ENCODE results near the gene ATP13A5.

GRCh38 chr3:190547133-190547529 is 33.2 kb downstream of the IL1RAP start:
- PRO-cap = no peak
- RAMPAGE, long total RNA, 4 experiments = no peak in any of the 4 experiments

GRCh38 chr3:190696418-190697183 is 165.9 kb downstream of the GMNC start:
- PRO-cap = no peak
- RAMPAGE, long total RNA, 4 experiments = no peak in any of the 4 experiments

- PRO-cap = no peak
- RAMPAGE, long total RNA, 4 experiments = no peak in any of the 4 experiments
These were observed 61.6 kb upstream of the UTS2B start for GRCh38 chr3:191391774-191392438.

- PRO-cap = no peak
- RAMPAGE, long total RNA, 4 experiments = no peak in any of the 4 experiments
These were observed 63.4 kb upstream of the UTS2B start for GRCh38 chr3:191393568-191394373.

- PRO-cap = no peak
- RAMPAGE, long total RNA, 4 experiments = no peak in any of the 4 experiments
These were observed 156.6 kb downstream of the FGF12 start for GRCh38 chr3:192570651-192571135.

GRCh38 chr3:192571136-192571546 is 156.2 kb downstream of the FGF12 start:
- PRO-cap = no peak
- RAMPAGE, long total RNA, 4 experiments = no peak in any of the 4 experiments

DNA sequence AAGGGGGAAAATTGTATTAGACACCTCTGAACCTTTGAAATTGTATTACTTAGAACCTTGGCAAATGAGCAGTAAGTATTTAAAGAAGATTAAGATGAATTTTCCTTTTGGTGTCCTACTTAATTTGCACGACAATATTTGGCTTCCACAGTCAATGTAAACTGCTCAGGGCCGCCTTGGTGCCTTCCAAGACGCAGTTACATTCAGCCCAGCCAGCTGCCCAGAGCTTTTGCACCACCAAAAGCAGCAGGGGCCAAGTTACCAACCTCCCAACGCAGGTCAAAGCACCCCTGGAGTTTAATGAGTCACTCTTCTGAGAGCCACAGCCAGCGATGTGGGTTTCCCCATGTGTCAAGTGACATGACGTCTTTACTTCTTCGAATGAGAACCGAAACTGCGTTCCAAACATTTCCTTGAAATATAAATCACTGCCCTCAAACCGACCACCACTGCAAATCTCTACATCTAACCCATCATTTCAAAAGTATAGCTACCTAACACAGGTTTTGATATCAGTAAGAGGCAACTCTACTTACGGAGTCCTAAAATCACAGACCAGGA is 24.7 kb downstream of the MB21D2 start:
- PRO-cap = no peak
- RAMPAGE, long total RNA, 4 experiments = no peak in any of the 4 experiments

GRCh38 chr3:192916390-192916736 is 1.3 kb downstream of the MB21D2 start:
- PRO-cap = no peak
- RAMPAGE, long total RNA, 4 experiments = no peak in any of the 4 experiments

DNA sequence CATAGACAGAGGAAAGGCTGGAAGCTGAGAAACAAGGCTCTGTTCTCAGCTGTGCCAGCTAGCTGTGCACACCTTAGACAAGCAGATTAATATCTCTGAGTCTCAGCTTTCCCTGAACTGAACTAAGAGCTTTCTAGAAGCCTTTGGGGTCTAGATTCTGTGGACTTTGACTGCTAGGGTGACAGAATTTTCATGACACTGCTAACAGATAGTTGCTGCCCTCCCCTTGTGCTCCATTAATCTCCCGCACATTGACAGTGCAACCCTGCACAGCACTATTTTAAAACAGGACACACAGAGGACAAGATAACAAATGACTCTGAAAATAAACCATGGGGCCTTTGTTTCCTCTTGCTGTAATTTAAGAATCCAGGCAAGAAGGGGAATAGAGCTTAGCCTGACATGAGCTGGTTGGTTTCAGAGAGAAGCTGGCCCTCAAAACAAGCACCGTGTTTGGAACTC is 67.5 kb downstream of the ATP13A5 start:
- PRO-cap = no peak
- RAMPAGE, long total RNA, 4 experiments = no peak in any of the 4 experiments

- PRO-cap = no peak
- RAMPAGE, long total RNA, 4 experiments = start-site peak on the minus strand in 2 of 4 experiments, at chr3:193378743-193378851 at its widest, 25 to 57 reads per replicate
These were observed at the start of gene ATP13A5 for GRCh38 chr3:193378604-193379071. TSS of gene ATP13A5 (minus strand) at chr3:193378753.

GRCh38 chr3:193847264-193848003 is 254.4 kb downstream of the OPA1 start:
- PRO-cap = no peak
- RAMPAGE, long total RNA, 4 experiments = no peak in any of the 4 experiments

GRCh38 chr3:193853217-193854000 is 260.4 kb downstream of the OPA1 start:
- PRO-cap = no peak
- RAMPAGE, long total RNA, 4 experiments = no peak in any of the 4 experiments

DNA sequence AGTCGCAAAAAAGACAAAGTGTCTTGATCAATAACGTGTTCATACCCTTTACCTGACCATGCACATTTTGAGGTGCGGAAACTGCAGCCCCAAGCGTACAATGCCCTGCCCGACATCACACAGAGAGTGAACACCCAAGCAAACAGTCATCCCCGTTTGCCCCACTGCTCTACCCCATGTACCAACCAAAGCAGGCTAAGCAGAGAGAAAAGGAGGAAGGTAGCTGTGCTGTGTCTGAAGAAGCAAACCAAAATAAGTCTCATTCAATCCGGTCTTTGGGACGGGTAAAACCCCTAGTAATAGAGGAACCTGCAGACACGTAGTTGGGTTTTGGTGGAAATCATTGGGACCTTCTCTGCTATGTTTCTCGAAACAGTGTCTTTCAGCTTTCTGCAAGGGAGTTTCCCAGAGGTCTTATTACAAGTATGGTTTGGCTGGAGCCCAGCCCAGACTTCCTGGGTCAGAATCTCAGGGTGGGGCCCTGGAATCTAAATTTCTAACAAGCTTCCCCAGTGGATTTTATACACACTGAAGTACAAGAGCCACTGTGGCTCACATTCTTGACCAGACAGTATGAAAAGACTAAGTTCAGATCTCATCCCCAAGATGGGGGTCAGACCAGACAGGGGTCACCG is 164.6 kb upstream of the HES1 start:
- PRO-cap = no peak
- RAMPAGE, long total RNA, 4 experiments = no peak in any of the 4 experiments

DNA sequence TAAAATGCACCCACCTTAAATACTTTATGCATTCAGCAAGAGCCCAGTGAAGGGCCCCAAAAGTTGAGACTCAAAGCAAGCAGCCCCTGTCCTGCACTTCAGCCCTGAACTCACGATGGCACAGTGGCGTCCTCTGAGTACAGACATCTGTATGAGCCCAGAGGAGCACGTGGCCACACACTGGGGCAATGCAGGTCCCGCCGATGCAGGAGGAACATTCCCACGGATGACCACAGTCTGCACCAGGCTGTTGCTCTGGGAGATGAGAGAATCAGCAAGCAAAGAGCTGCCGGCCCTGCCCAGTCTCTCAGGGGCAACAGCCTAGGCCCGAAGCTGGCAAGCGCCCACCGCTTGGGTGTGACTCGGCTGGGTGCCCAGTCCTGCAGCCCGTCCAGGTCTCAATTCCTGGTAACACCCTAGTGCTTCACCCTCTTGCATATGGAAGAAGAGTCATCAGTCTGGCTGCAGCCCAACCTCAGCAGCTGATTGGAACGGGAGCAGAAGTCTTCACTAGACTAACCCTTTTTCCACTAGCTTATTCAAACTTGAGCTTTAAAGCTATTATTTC is 153.7 kb upstream of the HES1 start:
- PRO-cap = no peak
- RAMPAGE, long total RNA, 4 experiments = no peak in any of the 4 experiments

- PRO-cap = no peak
- RAMPAGE, long total RNA, 4 experiments = no peak in any of the 4 experiments
These were observed 138.3 kb upstream of the HES1 start for GRCh38 chr3:193997436-193998229.

- PRO-cap = no peak
- RAMPAGE, long total RNA, 4 experiments = no peak in any of the 4 experiments
These were observed 46.4 kb upstream of the HES1 start for GRCh38 chr3:194089321-194090227.

- PRO-cap = no peak
- RAMPAGE, long total RNA, 4 experiments = no peak in any of the 4 experiments
These were observed 100.4 kb downstream of the CPN2 start for GRCh38 chr3:194250785-194251088.

DNA sequence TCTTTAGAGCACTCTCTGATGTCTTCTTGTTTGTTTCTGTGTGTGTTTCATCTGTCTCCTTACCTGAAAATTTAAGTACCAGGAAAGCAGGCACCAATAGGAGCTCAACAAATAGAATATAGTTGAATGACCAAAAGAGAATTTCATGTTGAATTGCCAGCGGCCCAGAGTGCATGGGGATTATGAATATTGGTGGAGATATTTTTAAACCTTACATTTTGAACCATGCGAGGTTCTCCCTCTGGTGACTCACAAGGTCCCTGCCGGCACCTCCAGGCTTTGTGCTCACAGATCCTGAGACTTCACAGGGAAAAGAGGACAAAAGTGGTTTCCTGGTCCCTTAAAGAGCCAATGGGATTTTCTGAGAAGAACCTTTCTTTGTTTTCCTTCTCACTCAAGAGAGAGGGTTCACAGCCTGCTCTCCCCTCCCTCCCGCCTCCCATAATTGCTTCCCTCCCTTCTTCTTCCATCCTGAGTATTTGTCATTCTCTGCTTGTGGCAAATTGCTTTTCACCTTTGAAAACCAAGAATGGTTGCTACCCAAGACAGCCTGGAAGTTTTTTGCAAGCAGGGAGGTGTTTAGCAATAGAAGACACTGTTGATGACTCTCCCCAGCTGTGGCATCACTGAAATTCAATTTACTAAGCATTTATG is 76.7 kb downstream of the CPN2 start:
- PRO-cap = no peak
- RAMPAGE, long total RNA, 4 experiments = no peak in any of the 4 experiments

DNA sequence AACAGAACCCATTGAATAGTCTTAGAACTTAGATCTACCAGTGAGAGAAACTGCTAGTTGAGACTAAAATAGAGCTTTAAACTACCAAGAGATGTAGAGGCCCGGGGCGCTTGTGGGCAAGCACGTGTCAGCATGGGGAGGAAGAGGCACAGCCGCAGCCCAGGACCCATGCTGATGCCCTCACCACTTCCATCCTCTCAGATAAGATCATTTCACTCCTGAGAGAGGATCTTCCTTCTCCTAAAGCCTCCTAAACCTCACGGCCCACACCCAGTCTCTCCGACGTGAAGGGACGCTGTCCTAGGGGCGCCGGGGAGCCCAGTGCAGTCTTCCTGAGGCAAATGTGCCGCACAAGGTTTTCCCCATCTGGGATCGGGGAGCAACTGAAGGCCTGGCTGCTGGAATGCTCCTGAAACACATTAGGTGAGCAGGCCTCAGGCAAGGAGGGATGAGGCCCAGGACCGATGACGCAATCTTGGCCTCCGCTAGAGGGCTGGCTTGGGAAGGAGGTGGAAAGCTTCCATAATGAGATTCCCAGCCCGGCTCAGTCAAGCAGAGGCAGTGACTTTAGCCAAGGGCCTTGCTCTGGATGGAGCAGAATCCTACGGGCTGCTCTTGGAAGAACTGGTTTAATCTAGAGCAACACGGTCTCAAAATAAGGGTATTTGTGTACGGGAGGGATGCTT is 50.9 kb downstream of the CPN2 start:
- PRO-cap = no peak
- RAMPAGE, long total RNA, 4 experiments = no peak in any of the 4 experiments

GRCh38 chr3:194305984-194306844 is 44.9 kb downstream of the CPN2 start:
- PRO-cap = no peak
- RAMPAGE, long total RNA, 4 experiments = no peak in any of the 4 experiments

Measured in suprapubic skin (tissue), 4 donors.